Mesenteric fat pad (tissue), 1 donor: Measurements from ENCODE around the gene REEP1.

DNA sequence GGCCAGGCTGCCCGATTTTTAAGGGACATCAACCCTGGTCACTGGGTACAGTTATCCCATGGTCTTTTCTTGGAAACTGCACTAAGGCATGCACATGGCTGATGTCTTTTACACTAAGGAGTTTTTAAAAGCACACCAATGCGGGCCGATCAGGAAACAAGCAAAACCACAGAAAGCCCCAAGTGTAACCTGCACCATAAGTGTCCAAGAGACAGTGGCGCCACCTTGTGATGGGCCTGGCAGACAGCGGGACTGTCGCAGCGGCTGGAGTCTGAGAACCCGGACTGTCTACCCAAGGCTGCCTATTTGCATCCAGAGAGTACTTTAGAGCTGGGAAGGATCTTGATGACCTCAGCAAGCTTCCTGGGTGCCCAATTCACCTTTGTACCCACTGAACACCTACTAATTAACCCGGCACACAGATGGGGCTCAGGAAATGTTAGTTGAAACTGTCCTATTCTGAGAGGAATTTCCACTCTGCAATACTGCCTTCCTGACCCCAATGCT lies 25.8 kb downstream of the POLR1A start:
- PRO-cap = no peak

DNA sequence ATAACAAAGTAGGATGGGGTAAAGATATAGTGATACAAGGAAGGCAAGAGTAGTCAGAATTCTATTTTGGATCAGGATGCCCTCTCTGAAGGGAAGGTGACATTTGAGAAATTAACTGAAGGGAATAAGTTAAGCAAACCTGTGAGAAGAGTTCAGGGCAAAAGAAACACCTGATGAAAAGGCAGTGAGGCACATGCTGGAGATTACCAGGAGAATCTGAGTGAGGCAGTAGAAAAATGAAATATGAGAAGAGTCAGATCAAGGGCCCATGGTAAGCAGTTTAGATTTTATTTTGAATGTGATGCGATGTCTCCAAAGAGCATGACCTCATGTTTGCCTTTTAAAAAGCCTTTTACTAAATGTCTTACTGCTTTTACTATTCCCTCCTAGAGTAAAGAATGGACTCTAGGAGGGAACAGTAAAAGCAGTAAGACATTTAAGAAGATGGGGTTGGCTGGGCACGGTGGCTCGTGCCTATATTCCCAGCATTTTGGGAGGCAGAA lies 2.5 kb downstream of the IMMT start:
- PRO-cap = no peak

GRCh38 chr2:86249904-86250509 lies 50.8 kb downstream of the MRPL35 start:
- PRO-cap = no peak

- PRO-cap = unidirectional peak, minus-strand start at chr2:86337626
These were observed at the start of gene REEP1 for GRCh38 chr2:86337247-86338096. Gene REEP1, minus strand, starts transcription at chr2:86337626.

- PRO-cap = no peak
These were observed 48.1 kb downstream of the KDM3A start for GRCh38 chr2:86489251-86489624.

- PRO-cap = no peak
These were observed 25.1 kb upstream of the RMND5A start for GRCh38 chr2:86694905-86695413.

DNA sequence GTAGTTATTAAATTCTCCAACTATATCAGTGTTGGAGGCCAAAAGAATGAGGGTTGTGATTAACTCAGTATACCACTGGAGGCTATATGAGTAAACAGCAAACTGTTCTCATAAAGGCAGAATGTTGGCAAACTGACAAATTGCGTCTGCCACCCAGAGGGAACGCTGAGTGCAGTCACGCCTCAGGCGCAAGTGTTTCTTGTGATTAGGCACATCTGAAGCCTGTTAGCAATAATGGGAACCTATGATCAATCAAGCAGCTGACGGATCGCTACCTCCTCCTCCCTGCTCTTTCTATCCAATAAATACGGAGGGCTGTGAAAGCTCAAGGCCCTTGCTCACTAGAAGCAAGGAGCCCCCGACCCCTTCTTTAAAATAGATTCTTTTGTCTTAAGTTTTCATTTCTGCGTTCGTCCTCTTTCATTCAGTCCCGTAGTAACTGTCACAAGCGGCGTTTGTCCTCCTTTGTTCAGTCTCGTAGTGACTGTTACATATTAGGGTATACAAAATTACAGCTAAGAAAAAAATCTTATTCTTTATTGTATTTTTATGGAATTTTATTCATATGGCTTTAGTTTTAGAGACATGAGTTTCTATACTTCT lies 16.3 kb upstream of the RMND5A start:
- PRO-cap = no peak

- PRO-cap = no peak
These were observed 862 bp downstream of the RMND5A start for GRCh38 chr2:86720909-86721397.

DNA sequence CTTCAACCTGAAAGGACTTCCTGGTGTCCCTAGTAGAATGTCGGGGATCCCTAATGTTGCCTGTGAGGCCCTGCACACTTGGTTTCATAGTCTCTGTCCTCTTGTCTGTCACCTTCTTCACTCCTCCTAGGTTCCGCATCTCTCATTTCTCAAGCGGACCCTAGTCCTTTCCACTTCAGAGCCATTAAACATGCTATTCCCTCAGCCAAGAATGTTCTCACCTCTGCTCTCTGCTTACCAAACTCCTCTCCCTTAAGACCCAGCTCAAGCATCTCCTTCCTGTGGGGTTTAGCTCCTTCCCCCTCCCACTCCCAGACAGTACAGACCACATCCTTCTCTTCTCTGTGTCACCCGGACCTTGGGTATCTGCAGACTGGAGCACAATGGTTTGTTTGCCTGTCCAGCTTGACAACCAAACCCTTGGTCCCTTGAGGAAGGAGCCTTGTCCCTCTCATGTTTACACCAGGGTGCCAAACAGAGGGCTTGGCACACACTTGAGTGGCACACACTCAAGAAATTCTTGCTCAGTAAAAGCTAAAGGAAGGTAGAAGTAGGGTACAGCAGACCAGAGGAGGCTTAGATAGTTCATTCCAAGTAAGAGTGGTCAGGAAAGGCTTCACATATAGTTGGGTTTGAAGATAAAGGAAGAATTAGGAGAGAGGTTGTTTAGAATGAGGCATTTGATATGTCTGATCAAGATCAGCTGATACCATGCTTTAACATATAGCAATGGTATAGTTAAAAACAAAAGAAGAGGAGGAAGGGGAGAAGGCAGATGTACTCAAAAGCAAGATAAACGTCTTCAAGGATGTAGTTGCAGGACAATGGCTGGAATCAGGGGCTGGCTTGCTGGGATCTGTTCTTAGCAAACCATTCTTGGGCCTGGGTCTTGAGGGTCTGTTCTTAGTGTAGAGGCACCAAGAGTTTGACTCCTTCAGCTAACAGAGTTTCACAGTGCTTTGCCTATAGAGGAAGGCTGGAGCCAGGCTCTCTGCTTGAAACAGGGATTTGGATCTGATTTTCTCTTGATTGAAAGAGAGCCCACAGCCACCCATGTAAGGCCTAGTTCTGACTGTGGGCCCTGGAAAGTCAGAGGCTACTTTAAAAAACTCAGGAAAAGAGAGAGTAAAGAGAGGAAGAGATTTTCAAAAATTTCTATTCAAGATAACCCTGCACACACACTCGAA lies 4.4 kb upstream of the CD8A start:
- PRO-cap = no peak

DNA sequence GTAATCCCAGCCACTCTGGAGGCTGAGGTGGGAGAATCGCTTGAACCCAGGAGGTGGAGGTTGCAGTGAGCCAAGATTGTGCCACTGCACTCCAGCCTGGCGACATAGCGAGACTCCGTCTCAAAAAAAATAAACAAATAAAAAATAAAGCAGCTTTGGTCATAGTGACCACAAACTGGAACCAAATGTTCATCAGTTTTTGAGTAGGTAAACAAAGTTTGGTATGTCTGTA lies 114.9 kb upstream of the PLGLB1 start:
- PRO-cap = no peak

- PRO-cap = no peak
These were observed 215.8 kb upstream of the PLGLB2 start for GRCh38 chr2:87531983-87532666.

DNA sequence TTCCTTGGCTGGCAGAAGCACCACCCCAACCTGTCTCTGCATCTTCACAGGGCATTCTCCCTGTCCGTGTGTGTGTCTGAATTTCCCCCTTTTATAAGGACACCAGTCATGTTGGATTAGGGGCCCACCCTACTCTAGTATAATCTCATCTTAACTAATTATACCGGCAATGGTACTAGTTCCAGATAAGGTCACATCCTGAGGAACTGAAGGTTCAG lies 175.9 kb upstream of the PLGLB2 start:
- PRO-cap = no peak

- PRO-cap = no peak
These were observed 46.1 kb downstream of the TEX37 start for GRCh38 chr2:88570406-88571170.

GRCh38 chr2:88604016-88604467 lies 23.2 kb downstream of the EIF2AK3 start:
- PRO-cap = no peak

- PRO-cap = no peak
These were observed 12.3 kb downstream of the EIF2AK3 start for GRCh38 chr2:88614942-88615326.

GRCh38 chr2:88693919-88694347 lies 2.5 kb downstream of the RPIA start:
- PRO-cap = no peak

DNA sequence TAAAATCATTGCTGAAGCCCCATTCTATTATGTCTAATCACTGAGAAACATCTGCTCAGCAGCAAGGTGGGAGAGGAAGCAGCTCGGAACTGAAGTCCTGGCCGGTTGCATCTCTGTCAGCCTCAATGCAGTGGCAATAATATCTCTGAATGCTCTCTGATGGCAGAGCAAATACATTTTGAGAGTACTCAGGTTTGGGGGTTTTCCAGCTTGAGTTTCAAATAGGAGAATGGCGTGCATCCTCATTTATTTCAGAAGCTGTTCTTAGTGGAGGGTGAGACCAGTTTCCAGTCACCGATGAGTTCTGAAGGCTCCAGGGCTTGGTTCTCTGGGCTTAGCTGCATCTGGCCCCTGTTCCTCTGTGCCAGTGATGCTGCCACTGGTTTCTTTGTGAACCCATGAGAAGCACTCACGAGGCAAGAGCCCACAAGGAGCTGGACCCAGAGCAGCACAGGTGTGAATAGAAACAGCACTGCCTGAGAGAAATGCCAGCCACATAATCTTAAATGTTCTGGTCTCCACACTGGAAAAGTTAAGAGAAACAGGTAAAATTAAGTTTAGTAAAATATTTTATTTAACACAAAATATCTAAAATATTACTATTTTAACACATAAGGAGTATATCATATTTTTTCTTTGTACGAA lies 63.4 kb downstream of the RPIA start:
- PRO-cap = no peak

DNA sequence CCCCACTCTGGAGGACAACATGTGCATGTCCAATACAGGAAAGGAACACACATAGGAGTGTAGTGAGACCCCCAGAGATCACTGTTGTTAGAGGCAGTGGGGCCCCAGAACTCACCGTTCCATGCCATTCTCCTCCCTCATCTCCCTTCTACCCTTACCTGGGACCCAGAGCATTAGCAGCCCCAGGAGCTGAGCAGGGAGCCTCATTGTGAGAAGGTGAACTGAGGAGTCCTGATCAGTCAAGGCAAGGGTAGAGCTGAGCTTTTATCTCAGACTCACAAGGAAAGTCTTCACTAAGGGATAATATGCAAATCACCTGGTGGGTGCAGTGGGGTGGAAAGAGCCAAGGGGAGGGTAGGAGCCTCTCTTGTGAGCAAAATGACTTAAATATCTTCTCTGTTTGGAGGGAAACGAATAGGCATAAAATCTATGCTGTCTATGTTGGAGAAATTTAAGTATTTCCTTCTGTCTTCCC lies 553.9 kb downstream of the RPIA start:
- PRO-cap = no peak

DNA sequence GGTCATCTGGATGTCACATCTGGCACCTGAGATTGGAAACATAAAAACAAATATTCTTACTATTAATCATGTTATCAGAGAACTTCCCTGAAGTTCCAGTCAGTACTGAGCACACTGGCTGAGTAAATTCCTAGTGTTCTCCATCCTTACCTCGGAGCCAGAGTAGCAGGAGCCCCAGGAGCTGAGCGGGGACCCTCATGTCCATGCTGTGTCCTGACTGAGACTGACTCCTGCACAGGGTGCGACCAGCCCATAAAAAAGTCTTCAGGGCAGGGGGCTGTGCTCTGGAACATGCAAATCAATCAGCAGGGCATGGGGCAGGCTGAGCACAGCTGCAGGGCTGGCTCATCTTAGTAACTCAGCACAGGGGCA lies 628.4 kb downstream of the RPIA start:
- PRO-cap = no peak

- PRO-cap = no peak
These were observed 1147.0 kb downstream of the RPIA start for GRCh38 chr2:89838335-89838932.